ENCODE data around the genes PKIG, RIMS4, STK4, RBPJL and WFDC10A.

DNA sequence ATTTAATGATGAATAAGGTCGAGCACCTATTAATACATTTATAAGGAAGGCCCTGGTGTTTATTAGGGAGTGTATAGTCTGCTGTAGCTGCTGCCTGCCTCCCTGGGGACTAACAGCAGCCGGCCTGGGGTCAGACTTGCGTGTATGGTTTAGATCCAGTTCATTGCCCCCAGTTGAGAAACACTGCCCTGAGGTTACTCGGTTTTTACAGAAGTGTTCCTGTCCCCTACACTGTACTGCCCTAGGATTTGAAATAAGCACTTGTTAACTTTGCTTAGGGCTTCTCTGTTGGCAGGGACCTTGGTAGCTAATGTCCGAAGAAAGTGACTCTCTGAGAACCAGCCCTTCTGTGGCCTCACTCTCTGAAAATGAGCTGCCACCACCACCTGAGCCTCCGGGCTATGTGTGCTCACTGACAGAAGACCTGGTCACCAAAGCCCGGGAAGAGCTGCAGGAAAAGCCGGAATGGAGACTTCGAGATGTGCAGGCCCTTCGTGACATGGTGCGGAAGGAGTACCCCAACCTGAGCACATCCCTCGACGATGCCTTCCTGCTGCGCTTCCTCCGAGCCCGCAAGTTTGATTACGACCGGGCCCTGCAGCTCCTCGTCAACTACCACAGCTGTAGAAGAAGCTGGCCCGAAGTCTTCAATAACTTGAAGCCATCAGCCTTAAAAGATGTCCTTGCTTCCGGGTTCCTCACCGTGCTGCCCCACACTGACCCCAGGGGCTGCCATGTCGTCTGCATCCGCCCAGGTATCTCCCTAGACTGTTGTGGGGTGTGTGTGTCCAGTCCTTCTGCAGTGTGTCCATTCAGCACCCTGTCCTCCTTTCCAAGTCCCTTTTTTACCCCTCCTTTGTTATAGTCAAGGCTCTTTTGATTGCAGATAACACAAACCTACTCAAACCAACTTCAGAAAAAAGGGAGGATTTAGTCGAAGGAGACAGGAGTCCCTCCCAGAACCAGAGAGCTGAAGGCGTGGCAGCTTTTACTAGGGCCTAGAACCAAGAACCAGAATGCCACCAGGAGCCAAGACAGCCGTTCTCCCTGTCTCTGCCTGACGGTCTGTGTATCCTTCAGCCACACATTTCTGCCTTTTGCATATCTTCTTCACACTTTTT, 4.4 kb downstream of the TTPAL start:
- RAMPAGE, long total RNA: no peak
- RRBS: 93% methylated on average over 4 of the region's 28 CpGs

DNA sequence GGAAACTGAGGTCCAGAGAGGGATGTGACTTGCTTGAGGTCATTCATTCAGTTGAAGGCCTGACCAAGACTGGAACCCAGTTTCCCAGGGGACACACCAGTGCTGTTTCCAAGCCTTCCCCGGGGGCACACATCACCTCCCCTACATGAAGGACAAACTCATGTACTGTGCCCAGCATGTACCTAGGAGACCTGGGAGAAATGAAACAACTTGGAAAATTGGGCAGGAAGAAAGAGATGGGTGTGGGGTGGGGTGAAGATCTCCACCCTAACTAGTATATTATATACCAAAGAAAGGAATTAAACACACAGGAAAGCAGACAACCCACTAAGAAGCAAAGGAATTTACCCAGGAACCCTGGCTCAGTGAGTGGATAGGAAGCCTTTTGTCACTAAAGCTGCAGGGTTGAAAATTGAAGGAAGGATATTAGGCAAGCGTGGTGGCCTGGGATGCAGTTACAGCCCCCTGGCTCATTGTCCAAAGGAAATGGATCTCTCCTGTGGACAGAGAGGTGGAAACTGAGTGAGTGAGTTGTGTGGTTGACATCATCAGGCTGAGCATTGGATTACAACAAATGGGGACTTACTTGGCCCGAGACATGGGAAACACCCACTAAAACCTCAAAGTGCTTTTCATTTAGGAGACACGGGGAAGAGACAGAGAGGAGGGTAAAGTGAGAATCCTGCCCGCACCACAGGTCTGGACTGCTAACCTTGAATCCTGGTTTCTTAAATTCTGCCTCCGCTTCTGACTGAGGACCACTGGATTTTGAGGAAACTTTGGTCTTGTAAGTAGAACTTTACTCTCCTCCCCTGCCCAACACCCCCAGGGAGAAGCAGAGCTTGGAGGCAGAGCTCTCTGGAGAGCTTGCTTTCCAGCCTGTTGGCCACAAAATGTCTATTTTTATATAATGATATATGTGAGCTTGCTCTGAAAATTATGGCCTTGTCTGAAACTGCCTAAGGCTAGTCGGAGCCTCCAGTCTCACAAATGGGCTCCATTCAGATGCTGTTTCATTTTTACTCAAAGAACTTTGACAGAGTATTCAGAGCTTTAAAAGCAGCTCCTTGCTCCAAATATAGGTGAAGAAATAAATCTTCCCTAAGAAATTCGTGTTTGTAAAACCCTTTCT, at the start of gene PKIG:
PKIG (plus strand) TSS at position 635 of the 1,132 bp plus-strand sequence.
- RAMPAGE, long total RNA: no peak
- RRBS: no CpG with 5 or more reads among the region's 8 CpGs

- RAMPAGE, long total RNA: no peak
- RRBS: no CpG with 5 or more reads among the region's 4 CpGs
These were observed 15.1 kb downstream of the PKIG start for GRCh38 chr20:44597483-44597873.

DNA sequence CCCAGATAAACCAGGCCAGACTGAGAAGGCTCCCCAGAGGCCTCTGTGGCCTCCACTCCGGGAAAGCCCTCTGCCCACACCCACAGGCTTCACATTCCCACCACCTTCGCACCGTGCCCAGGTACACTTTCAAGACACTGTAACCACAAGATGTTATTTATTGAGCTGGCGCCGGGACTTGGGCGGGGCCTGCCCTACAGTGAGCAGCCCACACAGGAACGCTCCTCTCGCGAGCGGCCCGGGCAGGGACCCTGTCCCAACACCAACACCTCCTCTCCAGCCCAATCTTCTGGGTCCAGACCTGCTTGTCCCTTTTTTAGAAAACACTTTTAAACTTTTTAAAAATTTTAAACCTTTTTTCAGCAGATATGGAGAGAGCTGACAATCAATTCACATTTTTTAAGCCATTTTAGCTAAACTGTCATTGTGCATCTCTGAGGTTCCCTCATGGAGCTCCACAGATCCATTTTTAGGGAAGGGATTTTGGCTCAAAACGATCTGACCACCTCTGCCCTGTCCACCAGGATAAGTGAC, 33.0 kb downstream of the ADA start:
- RAMPAGE, long total RNA: no peak
- RRBS: 80% methylated on average over 9 of the region's 12 CpGs

GRCh38 chr20:44620344-44621062, 31.0 kb downstream of the ADA start:
- RAMPAGE, long total RNA: no peak
- RRBS: no CpG with 5 or more reads among the region's 11 CpGs

DNA sequence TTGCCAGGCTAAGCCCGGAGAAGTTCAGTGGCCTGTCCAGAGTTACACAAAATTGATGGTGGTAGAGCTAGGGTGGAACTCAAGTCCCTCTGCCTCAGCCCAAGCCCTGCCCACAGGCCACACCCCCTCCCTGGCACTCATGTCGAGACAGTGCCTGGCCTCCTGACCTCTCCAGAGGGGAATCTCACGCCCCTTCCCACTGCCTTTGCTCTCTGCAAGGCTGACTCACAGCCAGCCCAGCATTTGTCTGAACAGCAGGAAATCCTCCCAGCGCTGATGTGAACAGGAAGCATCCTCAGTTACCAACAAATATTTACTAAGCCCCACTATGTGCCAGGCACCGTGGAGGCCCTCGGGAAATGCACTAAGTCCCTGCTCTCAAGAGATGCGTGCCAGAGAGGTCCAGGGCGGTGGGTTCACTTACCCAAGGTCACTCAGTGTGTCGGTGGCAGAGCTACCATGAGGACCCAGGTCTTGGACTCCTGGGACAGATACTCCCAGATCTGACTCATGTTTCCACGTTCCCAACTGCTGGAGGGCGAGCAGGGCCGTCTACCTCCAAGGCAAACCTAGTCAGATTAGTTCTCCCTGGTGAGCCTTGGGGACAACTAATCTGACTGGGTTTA, 7.9 kb downstream of the ADA start:
- RAMPAGE, long total RNA: no peak
- RRBS: no CpG with 5 or more reads among the region's 12 CpGs

DNA sequence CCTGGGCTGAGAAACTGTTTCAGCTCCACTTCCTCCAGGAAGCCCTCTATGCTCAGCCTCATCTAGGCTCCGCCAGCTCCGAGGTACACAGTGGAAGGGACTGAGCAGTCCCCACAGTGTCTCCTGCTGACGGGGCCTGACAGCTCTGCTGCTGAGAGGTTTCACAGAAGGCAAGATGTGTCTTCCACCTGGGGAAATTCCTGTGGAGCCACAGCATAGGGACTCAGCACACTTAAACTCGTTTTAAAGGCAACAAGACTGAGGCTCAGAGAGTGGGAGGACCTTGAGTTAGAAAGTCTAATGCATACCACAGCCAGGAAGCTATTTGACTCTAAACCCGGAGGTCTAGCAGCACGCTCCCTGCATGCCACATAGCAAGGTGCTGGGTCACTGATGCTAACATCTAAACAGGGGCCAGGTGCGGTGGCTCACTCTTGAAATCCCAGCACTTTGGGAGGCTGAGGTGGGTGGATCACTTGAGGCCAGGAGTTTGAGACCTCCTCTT, 6.8 kb downstream of the ADA start:
- RAMPAGE, long total RNA: no peak
- RRBS: no CpG with 5 or more reads among the region's 7 CpGs

- RAMPAGE, long total RNA: no peak
- RRBS: 2% methylated on average over 44 of the region's 91 CpGs
These were observed at the start of gene RIMS4 for GRCh38 chr20:44810334-44810934. Gene RIMS4 (minus strand): TSS chr20:44810546.

GRCh38 chr20:44942244-44943474, 17.5 kb downstream of the TOMM34 start:
- RAMPAGE, long total RNA: no peak
- RRBS: no CpG with 5 or more reads among the region's 7 CpGs

GRCh38 chr20:44966163-44967261, at the start of gene STK4:
Gene STK4 (plus strand): TSS chr20:44966512.
- RAMPAGE, long total RNA: start-site peak on the plus strand at chr20:44966501-44966524, 425 and 266 reads in 2 replicates
- RRBS: 2% methylated on average over 33 of the region's 65 CpGs

- RAMPAGE, long total RNA: no peak
- RRBS: no CpG with 5 or more reads among the region's 3 CpGs
These were observed 31.5 kb downstream of the STK4 start for GRCh38 chr20:44997771-44998205.

- RAMPAGE, long total RNA: no peak
- RRBS: no CpG with 5 or more reads among the region's 1 CpG
These were observed 30.9 kb downstream of the KCNS1 start for GRCh38 chr20:45069836-45070556.

DNA sequence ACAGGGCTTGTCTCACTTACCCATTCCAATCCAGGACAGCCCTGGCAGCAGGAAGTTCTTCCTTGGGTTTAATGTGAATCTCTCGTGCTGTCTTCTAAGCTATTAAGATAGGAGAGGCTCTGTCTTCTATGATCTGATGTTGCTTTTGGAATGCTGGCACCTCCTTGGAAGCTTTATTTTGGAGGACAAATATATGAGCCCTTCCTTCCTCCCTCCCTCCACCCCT, 1.1 kb upstream of the WFDC5 start:
- RAMPAGE, long total RNA: no peak
- RRBS: no CpG with 5 or more reads among the region's 1 CpG

- RAMPAGE, long total RNA: no peak
- RRBS: no CpG with 5 or more reads among the region's 48 CpGs
These were observed at the start of gene RBPJL for GRCh38 chr20:45306364-45307130. Gene RBPJL (plus strand): TSS chr20:45306840.

DNA sequence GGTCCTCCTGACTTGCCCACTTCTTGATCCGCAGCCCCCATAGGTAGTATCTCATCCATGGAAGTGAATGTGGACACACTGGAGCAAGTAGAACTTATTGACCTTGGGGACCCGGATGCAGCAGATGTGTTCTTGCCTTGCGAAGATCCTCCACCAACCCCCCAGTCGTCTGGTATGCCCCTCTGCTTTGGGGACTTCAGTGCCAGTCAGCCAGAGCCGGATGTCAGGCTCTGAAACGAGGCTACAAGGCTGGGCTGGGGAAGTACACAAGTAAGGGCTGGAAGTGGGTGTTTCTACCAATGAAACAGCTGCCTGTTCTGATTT, 640 bp downstream of the DBNDD2 start:
- RAMPAGE, long total RNA: no peak
- RRBS: 92% methylated on average over 3 of the region's 6 CpGs

DNA sequence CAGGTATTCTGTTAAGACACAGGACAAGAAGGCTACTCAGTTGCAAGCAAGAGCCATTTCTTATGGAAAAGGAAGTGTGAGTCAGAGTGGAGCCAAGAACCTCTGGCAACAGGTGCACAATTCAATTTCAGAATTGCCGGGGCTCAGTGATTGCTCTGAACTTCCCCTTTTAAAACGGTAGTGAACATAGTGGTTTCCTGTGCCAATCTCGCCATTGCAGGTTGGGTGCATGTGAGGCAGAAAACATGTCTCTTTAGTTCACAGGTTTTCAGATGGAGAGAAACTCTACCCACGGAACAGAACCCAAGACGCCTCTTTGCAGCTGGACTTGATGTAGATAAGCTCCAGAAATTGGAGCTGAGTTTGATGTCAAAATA, 16.4 kb downstream of the PIGT start:
- RAMPAGE, long total RNA: no peak
- RRBS: no CpG with 5 or more reads among the region's 5 CpGs

- RAMPAGE, long total RNA: no peak
- RRBS: no CpG with 5 or more reads among the region's 8 CpGs
These were observed 22.1 kb upstream of the WFDC2 start for GRCh38 chr20:45447512-45447869.

DNA sequence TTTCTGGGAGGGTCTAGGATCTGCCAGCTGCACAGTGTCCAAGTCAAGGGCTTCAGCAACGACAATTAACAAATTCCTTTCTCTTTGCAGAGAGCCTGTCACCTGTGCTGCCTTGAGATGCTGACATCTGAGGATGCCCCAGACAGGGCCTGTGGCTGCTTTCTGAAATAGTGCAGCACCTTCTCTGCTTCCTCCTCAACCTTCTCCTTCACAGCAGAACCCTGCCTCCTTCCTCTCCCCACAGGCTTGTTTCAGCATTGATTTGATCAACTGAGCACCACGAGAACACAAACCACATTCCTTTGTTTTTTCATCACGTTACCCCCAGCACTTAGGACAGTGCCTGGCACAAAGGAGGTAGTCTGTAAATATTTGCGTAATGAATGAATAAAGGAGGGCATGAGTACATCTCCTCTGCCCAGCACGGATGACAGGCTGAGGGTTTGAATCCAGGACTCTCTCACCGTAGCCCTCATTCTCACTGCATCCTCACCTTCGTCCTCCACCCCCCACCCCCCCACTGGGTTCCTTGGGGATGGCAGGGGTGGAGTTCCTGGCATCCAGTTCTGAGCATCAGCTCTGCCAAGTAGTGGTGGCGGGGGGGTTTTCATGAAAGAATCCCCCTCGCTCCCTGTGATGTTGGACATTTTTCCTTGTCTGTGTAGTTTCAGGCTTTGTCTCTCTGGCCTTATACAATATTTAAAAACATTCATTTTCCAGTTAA, 21.2 kb upstream of the WFDC2 start:
- RAMPAGE, long total RNA: no peak
- RRBS: no CpG with 5 or more reads among the region's 9 CpGs

DNA sequence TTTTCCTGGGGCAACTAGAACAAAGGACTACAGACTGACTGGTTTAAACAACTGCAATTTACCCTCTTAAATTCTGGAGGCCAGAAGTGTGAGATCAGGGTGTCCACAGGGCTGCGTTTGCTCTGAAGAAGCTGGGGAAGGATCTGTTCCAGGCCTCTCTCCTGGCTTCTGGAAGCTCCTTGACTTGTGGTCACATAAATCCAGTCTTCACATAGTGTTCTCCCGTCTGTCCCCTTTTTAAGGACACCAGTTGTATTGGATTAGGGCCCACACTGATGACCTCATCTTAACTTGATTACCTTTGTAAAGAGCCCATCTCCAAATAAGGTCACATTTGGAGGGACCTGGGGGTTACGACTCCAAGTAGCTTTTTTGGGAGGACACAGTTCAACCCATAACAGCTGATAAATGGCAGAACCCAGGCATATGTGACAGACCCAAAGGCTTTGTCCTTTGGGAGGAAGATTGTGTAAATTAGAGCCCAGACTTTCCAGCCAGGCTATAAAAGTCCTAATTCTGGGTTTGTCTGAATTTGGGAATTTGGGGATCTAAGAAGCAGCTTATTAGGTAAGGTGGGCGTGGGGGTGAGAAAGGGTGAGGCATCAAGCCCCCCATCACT, 20.0 kb upstream of the WFDC2 start:
- RAMPAGE, long total RNA: no peak
- RRBS: no CpG with 5 or more reads among the region's 4 CpGs

DNA sequence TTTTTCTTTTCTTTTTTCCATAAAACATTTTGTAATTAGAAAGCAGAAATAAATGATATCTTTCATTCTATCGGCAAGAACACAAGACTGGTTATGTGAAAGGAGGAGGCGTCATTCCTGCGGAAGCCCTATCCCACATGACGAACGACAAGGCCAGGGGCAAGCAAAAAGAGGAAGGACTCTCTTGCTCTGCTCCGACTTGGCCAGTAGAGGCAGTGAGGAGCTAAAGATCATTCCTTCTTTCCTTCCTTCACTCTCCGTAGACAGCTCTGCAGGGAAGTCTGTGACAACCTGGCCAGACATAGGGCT, at the start of gene WFDC10A:
WFDC10A (plus strand) TSS at position 253 of the 309 bp plus-strand sequence.
- RAMPAGE, long total RNA: no peak
- RRBS: no CpG with 5 or more reads among the region's 7 CpGs

All from cardiac muscle cell (in vitro differentiated cells and primary cell).